BJ (cell line): ENCODE measurements around a stretch of chr15.

- CAGE, long polyA plus RNA: no peak
- RRBS: no CpG with 5 or more reads among the region's 8 CpGs
Observed at GRCh38 chr15:94671545-94672243, 440.3 kb downstream of the MCTP2 start.

GRCh38 chr15:95018757-95019620 is 787.6 kb downstream of the MCTP2 start:
- CAGE, long polyA plus RNA: no peak
- RRBS: no CpG with 5 or more reads among the region's 10 CpGs

GRCh38 chr15:95278843-95279402 is 1047.6 kb downstream of the MCTP2 start:
- CAGE, long polyA plus RNA: no peak
- RRBS: no CpG with 5 or more reads among the region's 6 CpGs

GRCh38 chr15:95286106-95286766 is 1044.3 kb upstream of the NR2F2 start:
- CAGE, long polyA plus RNA: no peak
- RRBS: no CpG with 5 or more reads among the region's 9 CpGs

DNA sequence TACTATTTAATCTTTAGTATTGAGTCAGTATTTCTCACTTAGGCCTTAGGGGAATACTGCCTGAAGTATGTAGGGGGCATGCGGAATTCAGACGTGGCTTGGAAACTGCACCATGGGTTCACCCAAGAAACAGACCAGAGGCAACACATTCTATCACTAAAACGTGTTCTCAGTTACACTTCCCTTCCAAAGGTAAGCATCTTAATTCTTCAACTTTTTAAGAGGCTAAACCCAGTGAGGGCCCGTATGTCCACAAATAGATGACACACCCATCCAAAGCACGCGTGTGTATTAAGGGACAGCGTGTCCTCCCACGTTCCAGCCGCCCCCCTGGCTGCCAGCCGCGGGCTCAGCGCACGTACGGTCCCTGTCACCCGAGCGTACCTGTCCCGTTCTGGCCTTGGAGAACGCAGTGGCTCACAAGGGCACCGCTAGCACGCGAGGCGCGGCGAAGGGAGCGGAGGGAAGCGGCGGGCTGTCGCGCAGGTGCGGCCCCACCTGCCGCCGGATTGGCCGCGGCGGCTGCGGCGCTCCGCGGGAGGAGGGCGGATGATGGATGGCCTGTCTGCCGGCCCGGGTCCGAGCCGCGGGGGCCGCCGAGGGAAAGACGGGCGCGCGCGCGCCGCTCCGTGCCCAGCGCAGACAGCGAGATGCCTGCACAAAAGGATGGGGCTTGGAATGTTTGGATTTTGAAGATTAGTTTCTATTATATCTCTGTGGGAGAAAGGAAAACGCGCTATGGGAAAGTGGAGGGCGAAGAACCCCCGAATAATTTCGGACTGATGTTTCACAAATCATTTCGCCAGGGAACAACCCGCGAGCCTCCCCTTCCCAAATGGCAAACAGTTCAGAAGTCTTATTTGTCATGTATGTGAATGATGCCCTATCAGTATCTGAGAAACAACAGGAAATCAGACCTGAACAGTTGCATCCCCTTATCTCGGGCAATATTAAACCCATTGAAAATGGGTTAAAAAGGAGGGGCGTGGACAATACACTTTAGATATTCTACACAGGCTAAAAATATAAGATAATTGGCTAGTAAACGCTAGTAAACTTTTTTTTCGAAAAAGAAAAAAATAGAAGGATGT is 1003.7 kb upstream of the NR2F2 start:
- CAGE, long polyA plus RNA: no peak
- RRBS: 6% methylated on average over 8 of the region's 69 CpGs

DNA sequence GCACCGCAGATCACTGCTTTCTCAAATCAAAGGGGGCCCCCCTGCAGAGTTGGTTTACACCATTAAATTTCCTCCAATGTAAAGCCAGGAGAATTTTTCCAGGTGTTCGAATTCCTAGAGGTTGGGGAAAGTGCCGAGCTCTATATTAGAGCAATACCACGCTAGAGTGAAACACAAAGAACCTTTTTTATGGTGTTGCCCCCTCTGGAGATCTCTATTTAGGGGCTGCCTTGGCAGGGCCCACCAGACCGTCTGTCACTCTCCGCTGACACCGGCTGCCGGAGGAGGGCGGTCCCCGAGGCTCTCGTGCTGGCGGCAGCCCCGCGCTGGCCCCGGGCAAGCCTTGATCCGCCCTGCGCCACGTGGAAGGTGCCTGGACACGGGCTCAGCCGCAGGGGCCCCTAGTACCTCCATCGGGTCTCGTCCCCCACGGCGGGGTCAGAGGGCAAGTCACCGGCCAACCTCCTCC is 277.8 kb upstream of the NR2F2 start:
- CAGE, long polyA plus RNA: no peak
- RRBS: 37% methylated on average over 8 of the region's 25 CpGs

- CAGE, long polyA plus RNA: no peak
- RRBS: no CpG with 5 or more reads among the region's 8 CpGs
Observed at GRCh38 chr15:96166800-96167394, 163.6 kb upstream of the NR2F2 start.

GRCh38 chr15:96244675-96245248 is 85.7 kb upstream of the NR2F2 start:
- CAGE, long polyA plus RNA: no peak
- RRBS: no CpG with 5 or more reads among the region's 3 CpGs

GRCh38 chr15:96320601-96320988 is 9.9 kb upstream of the NR2F2 start:
- CAGE, long polyA plus RNA: no peak
- RRBS: 51% methylated on average over 1 of the region's 6 CpGs

GRCh38 chr15:96332600-96332975 is 2.1 kb downstream of the NR2F2 start:
- CAGE, long polyA plus RNA: no peak
- RRBS: no CpG with 5 or more reads among the region's 6 CpGs

GRCh38 chr15:96350502-96350761 is 19.9 kb downstream of the NR2F2 start:
- CAGE, long polyA plus RNA: no peak
- RRBS: no CpG with 5 or more reads among the region's 3 CpGs

DNA sequence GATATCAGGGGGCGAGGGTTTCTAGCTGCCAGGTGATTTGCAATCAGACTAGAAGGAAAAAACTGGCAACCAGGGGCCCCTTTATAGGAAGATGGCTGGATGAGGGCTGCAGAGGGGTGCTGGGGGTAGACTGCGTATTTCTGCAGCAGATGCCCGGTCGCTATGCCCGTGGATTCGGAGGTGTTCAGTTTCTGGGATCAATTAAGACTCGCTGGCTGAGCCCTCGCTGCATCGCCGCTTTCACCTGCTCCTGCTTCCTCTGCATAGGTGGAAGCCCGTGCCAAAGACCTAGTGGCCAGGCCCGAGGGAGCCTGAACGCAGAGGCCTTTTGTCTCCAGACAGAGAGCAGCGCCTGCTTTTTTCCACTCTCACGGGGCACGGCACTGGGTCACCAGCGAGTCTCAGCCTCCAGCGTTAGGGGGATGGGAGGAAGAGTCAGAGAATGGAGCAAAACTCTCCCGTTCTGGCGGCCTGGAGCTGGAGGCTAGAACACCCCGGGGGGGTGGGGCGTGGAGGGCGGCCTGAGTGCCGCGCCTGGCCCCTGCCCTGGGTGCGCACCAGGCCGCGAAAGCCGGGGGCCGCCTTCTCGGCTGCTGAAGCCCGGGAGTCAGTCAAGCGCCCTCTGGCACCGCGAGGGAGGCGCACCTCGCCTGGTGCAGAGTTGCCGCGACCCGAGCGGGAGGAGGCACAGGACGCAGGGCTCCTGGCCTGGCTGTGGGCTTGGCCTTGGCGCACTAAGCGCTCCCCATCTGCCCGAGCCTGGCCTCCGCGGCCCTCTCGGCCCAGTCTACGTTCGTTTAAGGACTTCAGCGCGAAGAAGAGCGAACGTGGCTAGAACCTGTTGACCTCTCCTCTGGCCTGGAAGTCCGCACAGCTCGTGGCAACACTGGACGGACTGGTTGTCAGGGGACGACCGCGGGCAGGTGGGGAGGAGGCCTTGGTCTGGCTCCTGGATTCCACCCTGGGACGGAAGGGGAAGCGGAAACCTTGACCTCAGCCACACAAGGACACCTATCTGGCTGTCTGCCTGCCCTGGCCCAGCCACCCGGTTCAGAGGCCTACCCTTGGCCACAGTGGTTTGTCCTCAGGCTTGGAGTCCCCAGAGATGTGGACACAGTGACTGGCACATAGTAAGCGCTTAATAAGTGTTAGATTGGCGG is 21.5 kb downstream of the NR2F2 start:
- CAGE, long polyA plus RNA: no peak
- RRBS: 70% methylated on average over 8 of the region's 65 CpGs

DNA sequence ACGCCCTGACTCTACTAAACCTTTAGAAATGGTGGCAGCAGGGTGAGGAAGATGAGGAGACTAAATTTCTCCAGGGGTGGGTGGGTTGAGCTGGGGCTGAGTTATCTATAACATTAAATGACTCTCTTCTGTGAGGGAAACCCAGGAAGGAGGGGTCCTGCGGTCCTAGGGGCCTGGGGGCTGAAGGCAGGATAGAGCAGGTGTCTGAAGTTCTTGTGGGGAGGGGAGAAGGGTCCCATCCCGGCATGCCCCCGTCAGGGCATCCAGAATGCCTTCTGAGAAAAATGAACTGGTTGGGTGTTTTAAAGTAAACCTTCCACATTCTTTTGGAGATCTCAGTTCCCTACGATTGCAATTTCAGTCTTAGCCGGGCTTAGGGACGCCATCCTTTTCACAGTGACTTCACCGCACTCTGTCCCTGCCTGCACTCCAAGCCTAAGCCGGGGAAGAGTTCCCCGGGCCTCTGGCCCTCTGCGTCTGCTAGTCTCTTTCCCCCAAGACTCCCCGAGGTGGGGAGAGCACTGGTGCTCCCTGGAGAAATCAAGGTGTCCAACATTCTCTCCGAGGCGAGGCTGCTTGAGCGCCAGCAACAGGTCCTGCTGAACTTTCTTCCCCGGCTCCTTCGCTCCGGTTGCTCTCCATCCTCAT is 28.6 kb downstream of the NR2F2 start:
- CAGE, long polyA plus RNA: no peak
- RRBS: 66% methylated on average over 4 of the region's 18 CpGs

DNA sequence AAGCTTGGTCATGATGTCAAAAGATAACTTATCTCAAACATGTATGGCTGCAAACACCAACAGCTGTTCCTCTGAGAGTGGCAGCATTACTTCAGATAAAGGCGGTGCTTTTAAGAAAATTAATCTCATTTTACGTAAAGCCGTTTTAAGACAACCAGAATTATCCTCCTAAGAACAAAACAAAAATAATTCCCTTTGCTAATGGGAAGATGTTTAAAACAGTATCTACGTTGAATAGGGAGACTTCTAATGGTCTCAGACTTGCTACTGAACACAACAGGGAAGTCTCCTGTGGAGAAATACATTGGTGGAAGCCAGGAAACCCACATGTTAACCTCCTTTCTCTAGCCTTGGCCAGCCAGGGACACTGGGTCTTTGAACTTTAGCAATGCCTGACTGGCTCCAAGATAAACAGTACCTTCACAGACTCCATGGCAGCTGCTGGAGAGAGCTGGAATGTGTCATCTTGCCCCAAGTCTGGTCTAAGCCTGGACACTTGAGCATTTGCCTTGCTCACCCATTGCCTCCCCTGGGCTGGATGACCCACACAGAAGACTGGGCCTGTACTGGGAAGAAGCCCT is 18.2 kb downstream of the ARRDC4 start:
- CAGE, long polyA plus RNA: no peak
- RRBS: no CpG with 5 or more reads among the region's 4 CpGs

- CAGE, long polyA plus RNA: no peak
- RRBS: no CpG with 5 or more reads among the region's 9 CpGs
Observed at GRCh38 chr15:98103507-98103838, 143.0 kb downstream of the ARRDC4 start.

GRCh38 chr15:98160087-98160412 is 199.5 kb downstream of the ARRDC4 start:
- CAGE, long polyA plus RNA: no peak
- RRBS: no CpG with 5 or more reads among the region's 7 CpGs

- CAGE, long polyA plus RNA: no peak
- RRBS: under 1% methylated on average over 25 of the region's 32 CpGs
Observed at GRCh38 chr15:98649217-98649522, 831 bp downstream of the IGF1R start.

- CAGE, long polyA plus RNA: no peak
- RRBS: no CpG with 5 or more reads among the region's 8 CpGs
Observed at GRCh38 chr15:98720110-98720617, 71.8 kb downstream of the IGF1R start.

GRCh38 chr15:98835072-98835700 is 172.4 kb downstream of the PGPEP1L start:
- CAGE, long polyA plus RNA: no peak
- RRBS: no CpG with 5 or more reads among the region's 3 CpGs

DNA sequence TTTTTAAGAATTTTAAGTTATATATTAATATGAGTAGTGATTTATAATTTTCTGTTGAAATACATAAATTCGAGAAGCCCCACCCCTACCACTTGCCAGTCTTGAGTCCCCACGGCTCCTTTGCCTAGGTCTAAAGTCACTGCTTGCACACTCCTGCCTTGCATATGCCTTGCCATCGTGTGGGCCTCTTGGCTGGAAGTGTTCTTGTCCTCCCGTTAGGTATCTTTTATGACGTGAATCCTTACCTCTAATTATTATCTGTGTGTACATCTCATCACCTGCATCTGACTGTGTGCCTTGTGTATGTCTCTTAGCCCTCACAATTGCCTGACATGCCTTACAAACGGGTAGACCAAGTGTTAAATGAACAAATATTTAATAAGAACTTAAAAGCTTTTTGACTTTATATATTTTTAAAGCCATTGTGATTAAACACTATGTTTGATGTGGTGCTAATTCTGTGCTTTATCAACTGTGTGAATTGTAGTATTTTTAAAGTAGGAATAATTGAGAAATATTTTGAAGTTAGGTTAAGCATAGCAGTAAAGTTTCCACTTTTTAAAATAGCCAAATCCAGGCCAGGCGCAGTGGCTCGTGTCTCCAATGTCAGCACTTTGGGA is 140.1 kb downstream of the PGPEP1L start:
- CAGE, long polyA plus RNA: no peak
- RRBS: no CpG with 5 or more reads among the region's 8 CpGs